Subcutaneous preadipocyte (primary cell): ENCODE measurements around a stretch of chr6.

DNA sequence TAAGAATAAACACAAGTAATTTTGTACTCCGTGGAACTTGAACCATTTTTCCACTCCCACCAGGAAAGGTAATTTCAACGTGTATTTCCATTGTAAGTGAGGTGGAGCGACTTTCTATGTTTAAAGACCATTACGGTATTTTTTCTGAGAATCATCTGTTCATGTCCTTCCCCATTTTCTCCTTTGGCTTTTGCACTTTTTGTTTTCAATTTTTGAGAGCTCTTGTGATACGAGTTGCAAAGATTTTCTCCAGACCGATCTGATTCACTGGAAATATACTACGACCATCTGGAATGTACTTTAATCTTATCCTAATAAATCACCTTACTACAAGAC is 1.2 kb upstream of the WTAP start:
- CAGE, long polyA plus RNA: no peak

DNA sequence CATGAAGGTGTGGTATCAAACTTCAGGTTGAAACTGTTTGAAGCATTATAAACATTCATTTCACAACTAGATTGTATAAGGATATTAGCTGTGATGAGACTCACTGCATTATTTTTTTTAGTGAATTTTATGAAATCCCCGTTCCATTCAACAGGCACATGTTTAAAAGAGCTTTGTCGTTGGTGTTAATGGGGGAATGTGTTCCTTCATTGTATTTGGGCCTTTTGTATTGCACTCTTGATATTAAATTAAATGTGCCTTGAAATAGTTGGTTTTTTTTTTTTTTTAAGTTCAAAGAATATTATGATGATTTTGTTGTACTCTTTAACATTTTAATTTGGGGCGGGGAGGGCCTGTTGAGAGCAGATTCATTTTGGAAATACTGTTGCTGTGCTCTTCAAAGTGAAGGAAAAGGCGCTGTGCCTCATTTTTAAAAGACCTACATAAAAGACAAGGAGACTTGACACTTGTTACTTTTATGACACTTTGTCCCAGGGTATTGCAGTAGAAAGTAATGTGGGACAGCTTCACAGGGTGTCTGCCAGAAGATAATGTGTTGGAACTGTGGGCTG is 12.6 kb upstream of the ACAT2 start:
- CAGE, long polyA plus RNA: no peak

GRCh38 chr6:159790652-159791703 is 711 bp downstream of the MRPL18 start:
- CAGE, long polyA plus RNA: no peak

- CAGE, long polyA plus RNA: no peak
These were observed 336 bp upstream of the PNLDC1 start for GRCh38 chr6:159799786-159800094.

- CAGE, long polyA plus RNA: no peak
These were observed 71.5 kb downstream of the IGF2R start for GRCh38 chr6:160040474-160040782.

GRCh38 chr6:160048393-160048841 is 73.2 kb upstream of the SLC22A1 start:
- CAGE, long polyA plus RNA: no peak

DNA sequence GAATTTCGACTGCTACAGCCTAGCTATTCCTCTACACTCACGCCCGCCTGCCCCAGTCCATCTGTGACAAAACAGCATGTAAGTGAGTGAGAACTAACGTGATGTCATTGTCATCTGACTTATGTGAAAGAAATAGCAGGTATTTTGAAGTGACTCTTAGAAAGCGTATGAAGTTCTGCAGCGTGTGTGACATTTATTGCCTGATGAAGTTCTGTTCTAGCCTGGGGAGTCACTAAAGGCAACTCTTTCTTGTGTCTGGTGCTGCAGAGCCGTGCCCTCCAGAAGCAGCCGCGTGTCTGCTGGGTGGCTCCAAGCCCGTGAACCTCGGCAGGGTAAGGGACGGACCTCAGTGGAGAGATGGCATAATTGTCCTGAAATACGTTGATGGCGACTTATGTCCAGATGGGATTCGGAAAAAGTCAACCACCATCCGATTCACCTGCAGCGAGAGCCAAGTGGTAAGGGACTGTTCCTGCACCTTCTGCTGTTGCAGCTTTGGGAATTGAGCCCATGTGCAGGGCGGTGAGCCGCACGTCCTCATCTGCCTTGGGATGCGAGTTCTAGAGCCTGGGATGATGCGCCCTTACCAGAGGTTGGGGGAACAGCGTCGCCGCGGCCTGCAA is 51.9 kb upstream of the SLC22A1 start:
- CAGE, long polyA plus RNA: no peak

GRCh38 chr6:160102434-160102746 is 19.2 kb upstream of the SLC22A1 start:
- CAGE, long polyA plus RNA: no peak

DNA sequence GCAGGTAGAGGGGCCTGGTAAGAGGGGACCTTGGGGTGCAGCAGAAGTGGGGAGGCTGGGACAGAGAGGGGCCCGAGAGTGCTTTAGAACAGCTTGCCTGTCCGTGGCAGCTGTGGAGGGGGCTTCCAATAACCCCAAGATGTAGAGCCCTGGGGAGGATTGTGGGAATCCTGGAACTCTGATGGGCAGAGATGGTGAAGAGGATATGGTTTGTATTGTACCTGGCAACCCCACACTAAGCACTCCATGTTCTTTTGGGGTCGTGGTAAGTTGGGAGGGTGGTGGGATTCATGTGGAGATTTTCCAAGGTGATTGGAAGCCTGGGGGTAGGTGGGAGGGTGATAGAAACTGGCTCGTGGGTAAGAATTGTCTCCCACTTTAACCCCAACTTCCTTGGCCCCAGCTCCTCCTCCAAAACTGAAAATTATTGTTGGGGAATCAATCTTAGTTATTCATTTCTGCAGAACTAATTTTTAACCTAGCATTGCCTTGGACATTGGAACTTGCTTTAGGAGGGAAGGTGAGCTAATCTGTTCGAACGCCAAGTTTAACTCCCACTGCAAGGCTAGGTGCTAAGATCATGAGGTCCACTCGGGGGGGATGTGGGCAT is 3.3 kb downstream of the SLC22A1 start:
- CAGE, long polyA plus RNA: no peak

GRCh38 chr6:160160888-160161327 is 39.3 kb downstream of the SLC22A1 start:
- CAGE, long polyA plus RNA: no peak

- CAGE, long polyA plus RNA: no peak
These were observed 56.5 kb downstream of the SLC22A1 start for GRCh38 chr6:160178062-160178524.

GRCh38 chr6:160350169-160350725 is 2.1 kb downstream of the SLC22A3 start:
- CAGE, long polyA plus RNA: no peak

DNA sequence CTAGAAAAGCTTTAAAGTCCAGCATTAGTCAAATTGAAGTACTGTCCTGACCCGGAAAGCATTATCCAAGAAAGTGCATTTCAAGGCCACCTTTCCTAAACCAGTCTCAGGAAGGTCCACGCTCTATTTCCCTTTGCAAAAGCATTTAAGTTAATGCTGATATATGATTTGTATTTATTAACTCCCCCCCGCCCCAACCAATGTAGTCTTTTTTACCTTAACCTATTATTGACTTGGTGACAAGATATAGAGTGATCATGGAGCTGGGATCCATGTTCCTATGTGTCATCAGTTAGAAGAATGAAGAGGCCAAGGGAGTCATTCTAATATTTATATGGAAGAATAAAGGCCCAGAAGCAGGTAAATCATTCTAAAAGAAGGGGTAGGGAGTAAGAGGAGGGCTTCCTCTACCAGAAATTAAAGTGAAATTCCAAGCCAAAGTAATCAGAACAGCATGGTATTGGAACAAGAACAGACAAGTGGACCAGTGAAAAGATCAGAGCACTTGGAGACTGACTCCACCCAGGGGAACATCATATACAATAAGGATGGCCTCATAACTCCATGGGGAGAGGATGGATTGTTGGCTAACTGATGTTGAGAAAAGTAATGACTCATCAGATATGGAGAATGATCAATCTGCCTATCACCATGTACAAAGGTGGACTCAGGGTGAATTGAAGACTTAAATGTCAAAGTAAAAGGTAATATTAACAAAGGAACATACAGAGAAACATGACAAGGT is 12.6 kb downstream of the SLC22A3 start:
- CAGE, long polyA plus RNA: no peak

DNA sequence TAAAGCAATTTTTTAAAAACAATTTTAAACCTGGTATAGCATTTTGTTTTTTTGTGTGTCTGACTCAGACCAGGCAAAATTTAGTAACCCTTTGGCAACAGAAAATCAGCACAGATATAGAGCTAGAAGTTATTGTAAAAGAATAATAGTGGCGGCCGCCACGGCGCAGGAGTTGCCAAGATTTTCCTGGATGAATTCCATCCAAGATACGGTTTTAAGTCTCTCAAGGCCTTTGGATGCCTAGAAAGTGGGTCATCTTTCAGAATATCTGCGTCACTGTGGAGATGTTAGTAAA is 82.9 kb downstream of the SLC22A3 start:
- CAGE, long polyA plus RNA: no peak

DNA sequence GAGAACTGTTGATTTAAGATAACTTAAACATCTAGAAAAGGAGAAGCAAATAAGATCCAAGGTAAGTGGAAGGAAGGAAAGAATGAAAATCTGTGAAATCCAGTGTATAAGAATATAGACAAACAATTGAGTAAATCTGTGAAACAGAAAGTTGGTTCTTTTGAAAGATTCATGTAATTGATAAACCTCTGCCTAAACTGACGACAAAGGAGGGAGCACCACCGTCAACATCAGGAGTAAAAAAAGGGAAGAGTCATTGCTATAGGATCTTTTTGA is 24.7 kb downstream of the PLG start:
- CAGE, long polyA plus RNA: no peak

- CAGE, long polyA plus RNA: no peak
These were observed 38.9 kb downstream of the PLG start for GRCh38 chr6:160740631-160741587.

GRCh38 chr6:160788386-160788799 is 86.3 kb downstream of the PLG start:
- CAGE, long polyA plus RNA: no peak

DNA sequence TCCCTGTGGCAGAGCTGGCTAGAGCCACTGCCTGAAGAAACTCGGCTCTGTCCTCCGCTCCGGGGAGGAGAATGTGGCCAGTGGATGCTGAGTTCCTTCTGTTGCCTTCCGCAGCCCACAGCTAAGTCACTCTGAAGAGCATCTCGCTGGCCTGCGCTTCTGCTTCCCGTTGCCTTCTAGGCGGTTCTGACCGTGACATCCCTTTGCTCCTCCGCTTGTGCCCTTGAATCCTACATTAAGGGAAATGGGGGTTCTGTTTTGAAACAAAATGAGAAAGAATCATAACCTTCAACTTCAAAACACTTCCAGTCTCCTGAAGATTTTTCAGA is 135.2 kb downstream of the PLG start:
- CAGE, long polyA plus RNA: no peak

GRCh38 chr6:161029497-161030072 is 38.0 kb downstream of the MAP3K4 start:
- CAGE, long polyA plus RNA: no peak

DNA sequence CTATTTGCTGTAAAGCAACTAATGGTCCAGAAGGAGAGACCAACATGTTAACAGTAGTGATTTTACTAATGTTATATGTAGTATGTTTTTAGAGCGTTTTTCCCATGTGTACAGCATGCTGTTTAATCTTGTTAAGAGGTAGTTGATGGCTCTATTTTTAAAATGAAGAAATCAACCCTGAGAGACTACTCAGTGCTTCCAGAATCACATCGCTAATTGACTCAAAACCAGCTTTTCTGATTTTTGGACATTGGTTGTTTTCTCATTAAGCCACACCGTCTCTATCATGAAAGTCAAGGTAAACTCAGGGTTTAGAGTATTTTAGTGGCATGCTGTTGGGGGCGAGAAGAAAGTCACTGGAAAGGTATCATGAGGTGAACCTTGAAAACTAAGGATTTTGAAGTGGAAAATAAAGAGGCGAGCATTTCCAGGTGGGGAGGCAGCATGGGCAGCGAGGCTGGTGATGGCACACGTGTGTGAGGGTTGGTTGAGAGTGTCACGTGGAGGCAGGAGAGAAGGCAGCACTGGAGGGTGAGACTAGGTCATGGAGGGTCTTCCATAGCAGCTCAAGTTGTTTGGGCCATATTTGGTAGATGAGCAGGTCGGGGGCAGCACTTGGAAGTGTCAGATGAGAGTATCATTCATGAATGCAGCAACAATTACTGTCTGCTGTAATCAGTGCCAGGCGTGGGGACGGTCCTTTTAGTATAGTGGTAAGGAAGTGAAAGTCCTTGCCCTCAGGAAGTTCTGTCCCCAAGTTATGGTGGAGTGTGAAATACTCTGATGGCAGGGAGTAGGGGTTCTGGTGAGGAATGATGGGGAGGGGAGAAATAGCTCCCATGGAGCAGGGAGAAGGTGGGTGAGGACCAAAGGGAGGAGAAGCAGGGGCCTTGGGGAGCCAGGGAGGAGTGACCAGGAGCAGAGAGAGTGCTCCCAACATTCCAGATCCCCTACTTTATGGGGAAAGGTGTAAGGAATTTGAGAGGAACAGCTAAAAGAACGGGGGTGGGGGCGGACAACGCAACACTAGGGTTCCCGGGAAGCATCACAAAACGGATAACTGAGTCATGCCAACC is 77.7 kb downstream of the MAP3K4 start:
- CAGE, long polyA plus RNA: no peak